Diencephalon (tissue), 2 donors: Measurements from ENCODE around the genes CAPZA2, TSPAN12, WNT16 and RNF133.

- RAMPAGE, long total RNA, result no peak
Observed at GRCh38 chr7:116559043-116560011, 34.5 kb downstream of the CAV1 start.

- RAMPAGE, long total RNA, result no peak
Observed at GRCh38 chr7:116674400-116675209, 2.6 kb downstream of the MET start.

- RAMPAGE, long total RNA, result no peak
Observed at GRCh38 chr7:116726860-116727723, 55.1 kb downstream of the MET start.

DNA sequence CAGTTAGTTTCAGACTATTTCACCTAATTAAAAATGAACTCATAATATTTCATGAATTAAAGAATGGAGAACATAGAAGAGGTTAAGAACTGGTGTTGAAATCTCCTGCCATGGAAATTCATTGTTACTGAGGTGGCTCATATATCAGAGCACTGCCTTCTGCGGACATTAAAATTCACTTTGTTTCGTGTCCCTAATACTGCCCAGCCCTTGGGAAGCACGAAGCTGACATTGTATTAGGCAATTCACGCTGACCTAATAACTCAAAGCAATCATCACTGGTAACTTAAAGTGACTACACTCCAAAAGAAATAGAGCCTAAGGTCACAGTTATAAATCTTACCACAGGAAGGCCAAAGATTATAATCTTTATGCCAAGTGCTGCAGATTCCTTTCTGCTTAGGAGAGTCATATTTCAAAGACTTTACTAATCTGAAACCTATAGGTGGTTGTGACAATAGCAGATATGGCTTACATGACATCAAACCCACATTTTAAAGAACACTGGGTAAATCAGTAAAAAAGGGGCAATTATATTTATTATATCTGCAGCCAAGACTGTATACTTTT, 52.1 kb upstream of the CAPZA2 start:
- RAMPAGE, long total RNA, result no peak

- RAMPAGE, long total RNA, result no peak
Observed at GRCh38 chr7:116834666-116835132, 27.7 kb upstream of the CAPZA2 start.

DNA sequence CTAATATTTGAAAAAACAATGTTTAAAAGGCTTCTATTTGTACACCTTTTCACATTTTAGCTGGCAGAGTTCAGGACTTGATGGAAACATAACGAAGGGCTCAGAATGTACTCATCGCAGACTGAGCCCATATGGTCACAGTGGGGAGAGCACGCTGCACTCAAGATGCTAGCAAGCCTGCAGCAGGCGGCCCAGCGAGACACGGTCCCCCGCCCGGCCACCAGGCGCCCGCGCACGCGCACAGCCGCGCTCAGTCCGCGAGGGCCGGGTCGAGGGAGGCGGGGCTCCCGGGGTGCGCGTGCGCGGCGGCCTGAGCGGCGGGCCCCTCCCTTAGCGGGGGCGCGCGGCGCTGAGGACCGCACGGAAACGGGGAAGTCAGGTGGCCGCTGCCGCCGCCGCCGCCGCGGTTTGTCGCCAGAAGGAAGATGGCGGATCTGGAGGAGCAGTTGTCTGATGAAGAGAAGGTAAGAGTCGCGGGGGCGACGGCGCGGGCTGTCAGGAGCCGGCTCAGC, at the start of gene CAPZA2:
CAPZA2 (plus strand) TSS at position 401 of the 512 bp plus-strand sequence.
- RAMPAGE, long total RNA, result start-site peak on the plus strand centred at position 376 of the sequence, 91 bp wide, 8,257 and 3,583 reads in 2 replicates

- RAMPAGE, long total RNA, result no peak
Observed at GRCh38 chr7:116955681-116956501, 2.6 kb downstream of the ST7 start.

DNA sequence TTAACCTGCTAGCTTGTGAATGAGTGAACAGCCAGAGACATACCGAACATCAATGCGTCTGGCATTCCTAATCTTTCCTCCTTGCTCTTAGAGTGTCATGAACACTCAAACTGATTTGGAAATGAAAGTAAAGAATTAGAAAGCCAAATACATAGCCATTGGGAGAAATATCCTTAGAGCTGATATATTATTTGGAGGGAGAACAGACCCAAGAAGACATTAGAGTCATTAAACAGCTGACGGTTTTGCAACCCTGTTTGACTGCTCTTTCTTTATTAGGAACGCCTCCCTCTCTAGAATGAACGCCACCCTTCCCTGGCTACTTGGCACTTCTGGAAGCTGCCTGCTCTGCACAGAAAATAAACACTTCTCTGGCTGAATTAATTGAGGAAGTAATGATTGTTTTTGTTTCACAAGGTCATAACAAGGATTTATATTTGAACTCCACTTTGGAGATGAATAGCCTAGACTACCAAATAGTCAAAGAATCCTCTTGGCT, 42.8 kb downstream of the CTTNBP2 start:
- RAMPAGE, long total RNA, result no peak

GRCh38 chr7:118214432-118214947, 10.0 kb upstream of the ANKRD7 start:
- RAMPAGE, long total RNA, result start-site peak on the minus strand at chr7:118214522-118214574, 8 and 23 reads in 2 replicates; start-site peak on the plus strand at chr7:118214680-118214709, 38 and 28 reads in 2 replicates

DNA sequence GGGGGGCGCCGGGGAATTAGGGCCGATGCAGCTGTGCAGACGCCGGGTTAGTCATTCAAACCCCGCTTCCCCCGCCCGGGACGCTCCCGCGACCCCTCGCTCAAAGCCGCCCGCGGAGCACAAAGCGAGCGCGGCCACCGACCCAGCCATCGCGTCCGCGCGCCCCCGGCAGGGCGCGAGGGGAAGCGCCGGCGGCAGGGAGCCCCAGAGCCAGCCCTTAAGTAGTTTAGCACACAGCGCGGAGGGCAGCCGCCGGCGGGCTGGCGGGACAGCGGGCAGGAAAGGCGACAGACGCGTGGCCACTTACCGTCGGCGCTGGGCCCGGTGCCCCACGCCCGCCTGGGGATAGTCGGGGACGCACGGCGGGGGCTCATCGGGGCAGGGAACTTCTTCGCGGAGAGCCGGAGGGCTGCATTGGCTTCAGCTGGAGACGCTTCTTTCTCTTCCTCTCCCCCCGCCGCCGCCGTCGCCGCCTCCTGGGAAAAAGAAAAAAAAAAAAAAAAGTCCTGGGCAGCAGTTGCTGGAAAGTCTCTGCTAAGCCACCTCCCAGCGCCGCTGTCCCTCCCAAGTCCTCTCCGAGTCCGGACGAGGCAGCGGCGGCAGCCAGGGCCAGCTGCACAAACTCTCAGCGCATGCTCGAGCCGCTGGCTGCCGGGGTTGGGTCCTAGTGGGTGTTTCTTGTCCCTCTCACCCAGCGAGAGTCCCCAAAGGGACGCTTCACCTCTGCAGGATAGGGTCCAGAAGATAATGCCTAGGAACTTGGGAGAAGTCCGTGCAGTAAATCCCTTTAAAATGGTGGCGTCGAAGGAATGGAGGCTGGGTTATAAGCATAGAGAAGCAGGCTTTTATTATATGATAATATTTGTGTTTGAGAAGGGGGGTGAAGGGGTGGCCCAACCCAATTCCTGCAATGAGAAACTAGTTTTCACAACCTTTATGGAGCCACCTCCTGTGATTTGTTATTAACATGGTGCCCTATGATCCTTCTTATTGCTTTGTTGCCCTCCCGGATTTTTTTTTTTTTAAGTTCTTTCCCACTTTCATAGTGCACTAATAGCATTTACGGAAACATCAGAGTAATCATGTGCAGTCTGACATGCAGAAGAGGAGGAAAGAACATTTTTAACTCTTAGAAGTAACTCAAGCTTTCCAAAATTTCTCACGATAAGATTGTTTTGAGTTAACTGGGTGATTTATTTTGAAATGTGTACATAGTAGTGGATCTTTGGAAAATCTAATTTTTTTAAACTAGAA, at the start of gene TSPAN12:
TSPAN12 (minus strand) TSS at position 632 of the 1,254 bp plus-strand sequence.
- RAMPAGE, long total RNA, result start-site peak on the minus strand centred at position 449 of the sequence, 16 bp wide, 19 and 32 reads in 2 replicates; start-site peak on the minus strand centred at position 573 of the sequence, 22 bp wide, 37 and 40 reads in 2 replicates

- RAMPAGE, long total RNA, result no peak
Observed at GRCh38 chr7:121016557-121017598, 28.4 kb downstream of the CPED1 start.

- RAMPAGE, long total RNA, result no peak
Observed at GRCh38 chr7:121062525-121063376, 74.2 kb downstream of the CPED1 start.

DNA sequence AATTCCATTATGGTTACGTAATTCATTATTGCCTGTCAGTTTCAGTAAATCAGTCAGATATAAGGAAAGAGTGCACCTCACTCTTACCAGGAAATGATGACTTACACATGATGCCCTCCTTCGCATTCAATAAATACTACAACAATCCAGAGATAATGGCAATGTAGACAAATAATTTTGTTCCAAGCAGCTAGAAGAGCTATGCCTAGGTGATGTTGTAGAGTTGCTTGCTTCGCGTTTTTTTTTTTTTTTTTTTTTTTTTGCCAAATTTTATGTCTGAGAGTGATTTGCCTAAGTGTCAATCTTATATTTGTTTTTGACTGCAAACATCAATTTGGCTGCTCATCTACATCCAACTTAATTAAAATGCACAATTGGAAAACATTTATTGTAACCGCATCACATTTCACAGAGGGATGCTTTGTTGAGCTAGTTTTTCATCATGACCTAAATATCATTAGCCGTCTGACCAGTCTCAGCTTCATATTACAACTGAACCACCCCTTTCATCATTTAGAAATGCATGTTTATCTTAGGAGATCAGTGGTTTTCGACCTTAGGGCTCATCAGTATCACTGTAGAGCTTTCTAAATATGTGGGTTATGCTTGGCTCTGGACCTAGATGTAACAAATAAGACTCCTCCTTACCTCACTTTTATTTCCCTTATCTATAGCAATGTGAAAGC, 68.7 kb upstream of the WNT16 start:
- RAMPAGE, long total RNA, result no peak

- RAMPAGE, long total RNA, result no peak
Observed at GRCh38 chr7:121328545-121329170, at the start of gene WNT16. Gene WNT16, plus strand, starts transcription at chr7:121329000.

GRCh38 chr7:121372418-121373117, 23.5 kb downstream of the FAM3C start:
- RAMPAGE, long total RNA, result no peak

- RAMPAGE, long total RNA, result no peak
Observed at GRCh38 chr7:121383998-121384853, 11.9 kb downstream of the FAM3C start.

GRCh38 chr7:121873336-121874435, 725 bp downstream of the PTPRZ1 start:
- RAMPAGE, long total RNA, result start-site peak on the minus strand at chr7:121873438-121873448, 7 and 41 reads in 2 replicates

DNA sequence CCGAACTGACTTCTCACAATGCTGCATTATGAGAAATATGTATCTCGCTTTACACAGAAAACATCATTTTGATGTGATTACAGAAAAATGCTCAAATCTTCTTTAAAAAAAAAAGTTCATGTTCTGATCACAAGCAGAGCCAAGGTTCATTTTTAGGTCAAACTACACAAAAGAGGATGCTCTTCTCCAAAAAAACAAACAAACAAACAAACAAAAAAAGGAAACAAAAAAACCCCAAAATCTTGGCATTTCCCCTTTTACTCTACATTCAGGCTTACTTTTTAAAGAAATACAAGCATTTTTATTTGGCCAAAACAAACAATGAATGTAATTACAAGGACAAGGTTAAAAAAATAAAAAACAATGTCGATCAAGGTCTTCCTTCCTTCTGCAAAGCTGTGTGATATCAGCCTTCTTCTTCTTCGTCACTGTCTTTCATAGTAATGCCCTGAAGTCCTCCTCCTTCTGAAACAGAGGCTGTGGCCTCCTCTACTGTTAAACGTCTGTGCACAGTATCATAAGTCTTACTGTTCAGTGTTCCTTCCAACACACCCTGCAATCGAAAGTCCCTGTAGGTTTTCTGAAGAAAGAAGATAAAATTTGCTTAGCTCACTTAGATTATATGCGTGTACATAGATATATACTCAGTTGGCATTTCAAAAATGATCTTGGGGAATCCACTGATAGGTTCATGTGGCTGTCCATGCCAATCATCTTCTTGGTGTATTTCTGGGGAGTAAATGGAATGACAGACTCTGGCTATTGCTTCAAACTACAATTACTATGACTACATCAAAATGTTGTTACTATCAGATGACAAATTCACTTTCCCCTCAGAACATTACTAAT, 15.4 kb upstream of the FEZF1 start:
- RAMPAGE, long total RNA, result no peak

DNA sequence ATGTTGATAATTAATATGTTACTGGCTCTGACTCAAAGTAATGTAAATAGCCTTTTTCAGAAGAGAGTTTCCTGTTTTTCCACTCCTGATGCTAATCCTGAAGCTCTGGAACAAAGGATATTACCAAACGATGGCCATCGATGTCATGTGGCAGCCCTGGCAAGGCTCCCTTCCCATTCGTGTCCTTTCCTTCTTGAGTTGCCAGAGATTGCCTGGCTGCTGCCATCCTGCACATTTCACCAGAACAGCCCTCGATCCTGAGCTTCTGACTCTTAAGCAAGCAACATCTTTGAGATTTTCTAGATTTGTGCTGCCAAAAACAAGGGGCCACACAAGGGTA, 46.0 kb downstream of the RNF133 start:
- RAMPAGE, long total RNA, result no peak

GRCh38 chr7:122698886-122699404, at the start of gene RNF133:
Gene RNF133, minus strand, starts transcription at chr7:122699117.
- RAMPAGE, long total RNA, result no peak